Measurements from ENCODE around the genes LDHAL6A and CSRP3.

- RAMPAGE, long total RNA = no peak
These were observed 36.3 kb upstream of the NCR3LG1 start for GRCh38 chr11:17315283-17315725.

DNA sequence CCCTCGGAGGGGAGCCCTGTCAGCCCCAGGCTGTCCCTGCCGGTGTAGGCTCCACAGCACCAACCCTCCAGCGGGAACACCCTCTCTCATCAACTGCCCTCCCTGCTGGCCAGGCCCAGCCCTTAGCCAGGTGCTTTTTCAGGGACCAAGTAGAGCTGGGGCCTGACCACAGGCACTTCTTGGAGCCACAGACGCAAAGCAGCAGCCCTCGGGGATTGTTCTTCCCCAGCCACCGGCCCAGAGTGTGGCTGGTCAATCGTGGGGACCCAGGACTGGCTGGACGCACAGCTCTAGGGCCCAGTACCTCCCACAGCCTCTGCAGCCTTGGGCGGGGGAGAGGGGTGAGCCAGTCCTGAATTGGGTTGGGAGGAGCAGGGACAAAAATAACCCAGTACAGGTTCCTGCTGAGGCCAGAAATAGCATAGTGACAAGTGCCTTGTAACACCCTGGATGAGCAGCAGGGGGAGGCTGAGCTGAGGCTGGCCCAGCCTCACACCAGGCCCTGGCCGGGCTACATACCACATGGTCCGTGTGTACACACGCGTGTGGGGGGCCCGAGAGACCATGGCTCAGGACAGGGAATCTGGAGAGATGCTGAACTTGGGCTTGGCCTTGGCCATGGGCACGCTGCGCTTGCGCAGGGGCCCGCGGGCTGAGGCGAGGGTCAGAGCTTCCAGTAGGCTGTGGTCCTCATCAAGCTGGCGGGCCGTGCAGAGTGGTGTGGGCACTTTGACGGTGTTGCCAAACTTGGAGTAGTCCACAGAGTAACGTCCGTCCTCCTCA, 1.9 kb downstream of the KCNJ11 start:
- RAMPAGE, long total RNA = no peak
- RRBS = 78% methylated on average over 2 of the region's 25 CpGs

DNA sequence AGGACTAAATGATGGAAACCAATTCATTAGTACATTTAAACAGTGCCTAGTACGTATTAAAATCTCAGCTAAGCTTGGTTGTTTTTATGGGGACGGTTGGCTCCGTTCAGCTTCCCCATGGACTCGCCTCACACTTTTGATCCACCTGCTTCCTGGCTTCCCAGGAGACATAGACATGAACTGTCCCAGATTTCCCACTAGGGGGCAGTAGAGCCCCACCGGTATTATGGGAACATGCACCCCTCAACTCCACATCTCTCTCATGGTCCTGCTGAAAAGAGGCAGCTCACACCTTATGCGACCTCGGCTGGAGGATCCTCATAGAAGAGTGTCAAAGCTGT, 9.6 kb upstream of the SAAL1 start:
- RAMPAGE, long total RNA = no peak
- RRBS = no CpG with 5 or more reads among the region's 7 CpGs

- RAMPAGE, long total RNA = no peak
- RRBS = no CpG with 5 or more reads among the region's 7 CpGs
These were observed 3.6 kb downstream of the SAA1 start for GRCh38 chr11:18269583-18270056.

GRCh38 chr11:18320097-18320491, 1.8 kb downstream of the HPS5 start:
- RAMPAGE, long total RNA = no peak
- RRBS = no CpG with 5 or more reads among the region's 1 CpG

GRCh38 chr11:18321341-18321625, 657 bp downstream of the HPS5 start:
- RAMPAGE, long total RNA = no peak
- RRBS = no CpG with 5 or more reads among the region's 4 CpGs

GRCh38 chr11:18332865-18333352, 10.5 kb downstream of the GTF2H1 start:
- RAMPAGE, long total RNA = no peak
- RRBS = no CpG with 5 or more reads among the region's 3 CpGs

- RAMPAGE, long total RNA = no peak
- RRBS = no CpG with 5 or more reads among the region's 1 CpG
These were observed 4.2 kb upstream of the LDHC start for GRCh38 chr11:18407851-18408438.

DNA sequence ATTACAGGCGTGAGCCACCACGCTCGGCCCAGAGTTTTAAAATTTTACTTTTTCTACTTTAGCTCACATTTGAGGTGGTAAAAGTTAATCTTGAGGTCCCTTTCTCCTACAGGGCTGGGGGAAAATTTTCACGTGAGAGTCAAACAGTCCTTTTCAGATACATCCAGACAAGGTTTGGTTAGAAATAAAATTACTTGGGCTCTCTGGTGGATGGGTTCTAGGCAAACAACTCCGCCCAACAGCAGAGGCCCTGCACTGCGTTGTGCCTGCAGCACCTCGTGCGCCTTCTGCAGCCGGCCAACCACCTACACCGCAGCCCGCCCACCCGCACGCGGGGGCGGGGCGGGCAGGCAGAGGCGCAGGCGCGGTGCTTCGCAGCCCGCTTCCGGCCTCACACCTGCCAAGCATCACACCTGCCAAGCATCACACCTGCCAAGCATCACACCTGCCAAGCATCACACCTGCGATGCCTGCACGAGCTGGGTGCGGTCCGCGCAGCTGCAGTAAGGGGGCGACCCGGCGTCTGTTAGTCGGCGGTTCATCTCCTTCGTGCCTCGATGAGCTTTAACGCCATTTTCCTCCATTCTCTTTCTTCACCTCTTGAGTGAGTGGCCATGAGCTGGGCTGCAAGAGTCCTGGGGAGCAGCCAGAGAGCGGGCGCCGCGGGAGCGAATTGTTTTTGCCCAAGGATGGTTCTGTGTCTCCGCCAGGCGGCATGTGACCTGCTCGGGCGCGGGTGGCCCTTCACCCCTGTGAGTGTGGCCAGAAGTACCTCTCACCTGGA, at the start of gene LDHAL6A:
LDHAL6A (plus strand) TSS at position 382 of the 784 bp plus-strand sequence.
- RAMPAGE, long total RNA = no peak
- RRBS = 21% methylated on average over 10 of the region's 45 CpGs

- RAMPAGE, long total RNA = no peak
- RRBS = no CpG with 5 or more reads among the region's 8 CpGs
These were observed 4.1 kb downstream of the TSG101 start for GRCh38 chr11:18522221-18523375.

DNA sequence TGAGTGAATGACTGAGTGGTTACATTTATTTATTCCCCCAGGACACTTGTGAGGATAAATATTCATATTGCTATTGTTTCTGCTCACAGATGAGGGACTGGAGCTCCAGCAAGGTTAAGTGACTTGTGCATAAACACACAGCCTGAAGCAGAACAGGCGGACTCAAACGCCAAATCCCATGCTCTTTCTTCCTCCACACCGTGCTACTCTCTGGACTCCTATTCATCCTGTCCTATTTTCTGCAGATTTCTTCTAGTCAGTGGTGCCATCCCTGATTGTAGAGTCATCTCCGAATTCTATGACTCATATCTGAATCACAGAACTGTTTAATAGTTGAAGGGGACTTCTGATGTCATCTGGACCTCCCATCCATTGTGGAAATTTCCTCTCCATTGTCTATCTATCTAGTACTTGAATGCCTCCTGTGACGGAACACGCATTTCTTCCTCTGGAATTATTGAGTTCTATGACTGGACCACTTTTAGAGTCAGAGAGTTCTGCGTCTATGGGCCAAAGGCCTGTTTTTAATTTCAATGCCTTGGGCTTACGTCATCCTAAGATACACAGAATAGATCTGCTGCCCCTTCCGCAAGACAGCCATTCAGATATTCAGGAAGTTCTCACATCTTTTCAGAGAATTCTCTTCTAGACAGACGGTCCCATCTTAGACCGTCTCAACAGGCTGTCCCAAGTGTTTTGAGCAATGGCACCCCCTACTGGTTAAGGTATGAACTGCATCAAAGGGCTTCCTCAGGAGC, 27.7 kb downstream of the PTPN5 start:
- RAMPAGE, long total RNA = no peak
- RRBS = no CpG with 5 or more reads among the region's 11 CpGs

DNA sequence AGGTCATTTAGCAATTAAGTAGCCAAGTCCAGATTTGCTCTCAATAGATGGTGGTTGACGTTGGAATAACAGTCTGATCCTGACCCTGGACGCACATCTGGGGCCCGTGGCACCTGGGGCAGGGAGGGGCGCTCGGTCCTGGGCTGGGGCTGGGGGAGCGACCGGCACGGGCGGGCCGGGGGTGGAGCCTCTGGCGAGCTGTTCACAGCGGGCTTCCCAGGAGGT, 234 bp upstream of the ZDHHC13 start:
- RAMPAGE, long total RNA = no peak
- RRBS = 1% methylated on average over 3 of the region's 12 CpGs

DNA sequence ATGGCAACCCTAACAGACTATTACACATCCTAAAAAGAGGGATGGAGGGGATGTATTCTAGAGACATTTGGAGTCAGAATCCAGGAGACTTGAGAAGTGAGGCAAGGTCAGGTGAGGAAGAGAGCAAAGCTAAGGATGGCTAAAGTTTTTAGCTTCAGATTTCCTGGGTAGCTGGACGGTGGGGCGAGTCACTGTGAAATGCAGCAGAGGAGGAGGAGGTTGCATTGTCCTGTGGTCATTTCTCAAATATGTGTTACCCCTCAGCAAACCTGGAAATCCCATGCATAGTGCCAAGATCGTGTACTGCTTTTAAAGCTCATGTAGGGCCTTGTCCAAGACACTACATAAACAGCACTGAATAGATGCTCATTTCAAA, 20.5 kb downstream of the CSRP3 start:
- RAMPAGE, long total RNA = no peak
- RRBS = no CpG with 5 or more reads among the region's 3 CpGs

DNA sequence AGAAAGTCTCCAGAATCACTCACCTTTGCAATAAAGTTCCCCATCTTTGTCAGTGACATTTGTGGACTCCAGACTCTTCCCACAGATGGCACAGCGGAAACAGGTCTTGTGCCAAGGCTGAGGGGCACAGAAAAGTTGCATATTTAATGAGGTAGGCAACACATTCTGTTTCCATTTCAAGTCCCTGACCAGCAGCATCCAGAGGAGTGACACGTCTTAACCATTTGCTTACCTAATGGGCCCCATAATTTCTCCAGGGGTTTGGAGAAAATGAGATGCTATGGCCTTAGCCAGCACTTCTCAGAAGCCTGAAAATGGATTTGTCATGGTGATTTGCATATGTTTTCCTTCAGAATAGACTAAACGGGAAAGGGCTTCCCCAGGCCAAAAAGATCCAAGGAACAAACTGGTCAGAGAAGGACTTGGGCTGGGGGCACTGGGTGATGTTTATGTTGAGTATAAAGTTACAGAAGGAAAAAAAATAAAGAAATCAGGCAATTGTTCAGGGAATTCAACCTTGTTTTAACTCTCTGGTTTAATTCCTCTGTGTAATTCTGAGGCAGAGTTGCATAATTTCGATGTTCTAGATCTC, 16.8 kb downstream of the CSRP3 start:
- RAMPAGE, long total RNA = no peak
- RRBS = no CpG with 5 or more reads among the region's 4 CpGs

GRCh38 chr11:19201724-19202708, at the start of gene CSRP3:
TSS of gene CSRP3 (minus strand) at chr11:19201983.
- RAMPAGE, long total RNA = no peak
- RRBS = no CpG with 5 or more reads among the region's 7 CpGs

DNA sequence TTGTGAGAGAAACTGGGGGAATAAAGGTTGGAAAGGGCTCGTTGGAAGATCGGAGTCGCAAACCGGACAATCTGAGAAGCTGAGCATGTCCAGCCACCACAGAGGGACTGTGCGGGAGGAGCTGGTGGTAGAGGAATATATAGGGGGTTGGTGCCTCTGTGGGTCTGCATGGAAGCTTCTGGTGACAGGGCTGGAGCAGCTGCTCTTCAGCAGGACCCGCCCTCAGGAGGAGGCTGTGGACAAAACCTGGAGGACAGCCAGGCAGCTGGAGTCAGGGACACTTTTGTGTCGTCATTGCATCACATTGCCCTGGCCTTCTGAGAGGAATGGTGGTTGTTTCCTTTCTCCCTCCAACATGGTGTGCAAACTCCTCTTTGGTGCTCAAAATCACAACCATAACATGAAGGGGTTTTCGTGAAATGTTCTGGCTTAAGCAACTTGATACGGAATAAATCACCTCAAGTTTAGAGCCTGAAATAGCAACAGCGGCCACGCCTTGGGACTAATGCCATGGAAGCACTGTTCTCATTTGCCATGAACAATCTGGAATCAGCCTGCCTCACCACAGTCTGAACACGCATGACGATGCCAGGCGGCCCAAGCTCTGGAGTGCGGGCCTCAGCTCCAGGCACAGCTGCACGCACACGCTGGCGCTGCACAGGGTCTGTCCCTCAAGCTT, 17.1 kb upstream of the CSRP3 start:
- RAMPAGE, long total RNA = no peak
- RRBS = no CpG with 5 or more reads among the region's 18 CpGs

- RAMPAGE, long total RNA = no peak
- RRBS = no CpG with 5 or more reads among the region's 17 CpGs
These were observed 6.1 kb downstream of the E2F8 start for GRCh38 chr11:19234464-19235254.

GRCh38 chr11:19350324-19351352, 109.9 kb upstream of the E2F8 start:
- RAMPAGE, long total RNA = no peak
- RRBS = no CpG with 5 or more reads among the region's 19 CpGs

- RAMPAGE, long total RNA = no peak
- RRBS = no CpG with 5 or more reads among the region's 8 CpGs
These were observed 161.0 kb upstream of the E2F8 start for GRCh38 chr11:19401634-19402256.

DNA sequence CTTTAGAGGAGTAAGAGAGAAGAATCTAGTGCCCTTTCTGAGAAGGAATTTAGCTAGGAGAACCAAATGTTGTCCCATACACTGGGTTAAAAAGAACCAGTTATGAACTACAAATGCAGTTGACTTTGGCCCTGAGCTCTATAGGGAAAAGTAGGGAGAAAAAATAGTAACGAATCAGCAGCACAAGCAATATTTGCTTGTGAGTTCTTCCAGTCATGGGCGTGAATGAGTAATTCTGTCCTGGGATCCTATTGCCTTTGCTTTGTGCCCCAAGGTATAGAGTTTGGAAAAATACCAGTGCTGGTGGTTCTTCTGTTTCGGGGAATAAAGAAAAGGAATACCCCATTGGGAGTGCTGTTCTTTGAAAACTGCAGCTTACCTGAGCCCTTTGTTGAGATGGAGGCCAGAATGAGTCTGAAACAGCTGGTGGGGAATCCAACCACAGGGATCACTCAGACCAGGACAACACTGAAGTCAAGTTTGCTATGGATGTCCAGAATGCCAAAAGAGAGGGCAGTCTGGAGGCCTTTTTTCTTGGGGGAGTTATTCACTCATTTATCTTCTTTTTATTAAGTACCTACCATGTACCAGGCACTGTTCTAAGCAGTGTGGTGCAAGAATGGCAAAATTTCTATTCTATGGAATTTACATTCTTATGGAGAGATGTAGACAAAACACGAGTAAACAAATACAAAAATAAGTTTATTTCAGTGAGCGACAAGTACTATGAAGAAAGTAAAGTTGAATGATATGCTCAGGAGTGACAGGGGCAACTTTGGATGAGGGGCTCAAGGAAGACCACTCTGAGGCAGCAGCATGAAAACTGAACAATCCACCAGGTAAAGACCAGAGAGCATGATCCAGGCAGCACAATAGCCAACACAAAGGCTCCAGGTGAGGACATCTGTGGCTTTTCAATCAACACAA, 48.3 kb downstream of the NAV2 start:
- RAMPAGE, long total RNA = no peak
- RRBS = no CpG with 5 or more reads among the region's 5 CpGs